Mesenchymal stem cell of the bone marrow (primary cell): ENCODE measurements around a stretch of chr20.

DNA sequence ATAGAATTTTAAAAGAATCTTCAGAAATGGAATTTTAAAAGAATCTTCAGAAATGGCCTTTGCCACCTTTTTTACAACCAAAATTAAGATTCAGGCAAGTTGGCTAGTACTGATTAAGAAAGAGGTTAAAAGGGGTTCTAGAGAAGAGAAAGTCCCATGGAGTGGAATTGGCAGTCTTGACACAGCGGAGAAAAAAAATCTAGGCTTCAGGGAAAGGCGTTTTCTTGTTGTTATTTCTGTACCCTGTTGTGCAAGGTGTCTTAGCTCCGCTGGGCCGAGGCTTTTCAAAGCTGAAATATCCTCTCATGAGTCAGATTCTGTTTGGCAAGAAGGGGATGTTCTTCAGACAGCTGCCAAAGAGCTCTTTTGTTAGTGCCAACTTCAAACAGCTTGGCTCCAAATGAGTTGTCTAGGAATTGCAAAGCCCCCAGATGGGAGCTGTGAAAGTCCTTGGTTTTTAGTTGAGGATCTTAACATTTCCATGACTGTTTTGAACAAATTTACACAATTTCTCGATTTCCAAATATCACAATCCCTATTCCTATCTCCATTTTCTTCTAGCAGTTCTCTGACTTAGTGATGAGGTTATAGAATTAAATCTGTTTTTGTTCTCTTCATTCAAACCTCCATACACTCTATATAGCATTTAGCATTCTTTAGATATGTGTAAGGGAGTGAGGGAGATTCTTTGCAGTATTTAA, 2.3 kb downstream of the CRLS1 start:
- CAGE, long polyA plus RNA: no peak

GRCh38 chr20:6024745-6025577, 19.0 kb downstream of the CRLS1 start:
- CAGE, long polyA plus RNA: no peak

DNA sequence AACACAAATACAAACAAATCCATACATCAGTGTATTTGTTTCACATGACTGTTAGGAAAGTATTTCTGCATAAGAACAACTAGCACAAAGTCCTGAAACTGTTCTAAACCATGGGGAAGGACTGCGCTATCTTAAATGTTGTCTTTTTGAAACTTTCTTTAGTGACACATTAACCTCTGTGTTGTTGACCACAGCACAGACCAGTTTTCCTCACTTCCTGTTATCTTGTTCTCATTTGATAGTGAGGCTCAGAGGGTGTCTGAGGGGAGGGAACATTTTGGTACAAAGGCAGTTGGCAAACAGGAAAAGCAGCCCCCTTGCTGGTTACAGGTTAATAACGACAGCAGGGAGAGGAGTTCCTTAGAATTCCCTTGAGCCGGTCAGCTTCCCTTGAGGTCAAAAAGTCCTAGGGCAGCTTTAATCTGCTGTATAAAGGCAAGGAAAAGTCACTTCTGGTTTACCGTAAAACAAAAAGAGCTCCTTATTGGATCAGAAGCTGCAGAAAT, 143.5 kb upstream of the BMP2 start:
- CAGE, long polyA plus RNA: no peak

DNA sequence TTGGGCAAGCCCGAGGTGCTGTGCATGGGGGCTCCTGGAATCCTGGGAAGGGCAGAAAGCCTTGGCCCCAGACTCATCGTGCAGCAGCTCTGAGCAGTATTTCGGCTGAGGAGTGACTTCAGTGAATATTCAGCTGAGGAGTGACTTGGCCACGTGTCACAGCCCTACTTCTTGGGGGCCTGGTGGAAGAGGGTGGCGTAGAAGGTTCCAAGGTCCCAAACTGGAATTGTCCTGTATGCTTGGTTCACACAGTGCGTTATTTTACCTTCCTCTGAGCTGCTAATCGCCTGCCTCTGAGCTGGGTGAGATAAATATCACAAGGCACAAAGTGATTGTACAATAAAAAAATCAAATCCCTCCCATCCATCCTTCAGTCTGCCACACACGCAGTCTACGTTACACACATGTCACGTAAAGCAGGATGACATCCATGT, 961 bp upstream of the BMP2 start:
- CAGE, long polyA plus RNA: no peak

- CAGE, long polyA plus RNA: no peak
Measured at GRCh38 chr20:6770901-6771500, 3.5 kb downstream of the BMP2 start.

GRCh38 chr20:7736221-7736734, 204.0 kb downstream of the HAO1 start:
- CAGE, long polyA plus RNA: no peak

- CAGE, long polyA plus RNA: no peak
Measured at GRCh38 chr20:7980138-7981025, 39.2 kb downstream of the TMX4 start.

DNA sequence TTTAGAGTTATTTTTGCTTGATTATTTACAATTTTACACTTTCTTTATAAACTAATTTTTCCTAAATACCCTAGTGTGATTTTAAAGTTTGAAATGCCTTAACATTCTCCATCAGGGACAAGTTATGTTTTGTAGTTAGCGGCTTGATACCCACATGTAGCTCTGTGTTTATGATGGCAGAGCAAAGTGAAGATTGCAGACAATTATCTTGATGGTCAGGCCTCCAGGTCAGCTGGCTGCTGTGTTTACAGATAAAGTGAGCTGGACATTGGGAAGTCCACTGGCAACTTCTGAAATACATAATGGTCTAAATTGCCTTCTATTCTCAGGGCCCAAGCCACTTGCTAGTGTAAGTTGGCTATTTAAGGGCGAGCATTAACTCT, 58.3 kb downstream of the PLCB1 start:
- CAGE, long polyA plus RNA: no peak

GRCh38 chr20:8600267-8600985, 468.4 kb downstream of the PLCB1 start:
- CAGE, long polyA plus RNA: no peak

DNA sequence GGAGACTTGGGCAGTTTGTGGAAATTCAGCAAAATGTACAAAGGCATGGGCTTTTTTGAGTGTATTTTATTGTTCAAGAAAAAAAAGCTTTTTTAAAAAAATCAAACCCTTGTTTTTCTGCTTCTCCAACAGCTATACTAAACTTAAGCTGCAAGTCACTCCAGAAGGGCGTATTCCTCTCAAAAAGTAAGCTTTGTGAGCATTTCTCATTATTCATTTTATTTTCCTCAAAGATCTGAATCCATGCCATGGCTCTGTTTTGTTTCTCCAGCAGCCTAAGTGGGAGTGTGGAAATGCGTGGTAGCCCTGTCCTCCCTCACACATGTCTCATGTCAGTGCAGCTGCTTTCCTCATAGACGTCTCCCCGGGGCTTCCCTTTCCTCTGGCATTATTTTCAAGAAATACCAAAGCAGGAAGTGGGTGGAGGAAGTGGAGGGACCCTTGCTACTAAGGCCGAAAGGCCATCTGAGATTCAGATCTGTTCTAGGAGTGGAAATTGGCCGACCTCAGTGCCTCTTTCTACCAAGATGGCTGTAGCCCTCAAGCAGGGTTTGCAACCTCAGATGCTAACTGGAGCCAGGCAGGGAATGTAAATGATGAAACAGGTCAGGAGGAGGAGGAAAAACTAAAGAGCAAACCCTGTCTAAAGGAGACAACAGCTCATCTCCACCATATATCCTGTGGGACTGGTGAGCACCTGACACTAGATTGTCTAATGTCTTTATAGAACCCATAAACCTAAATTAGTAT, 420.9 kb upstream of the PLCB4 start:
- CAGE, long polyA plus RNA: no peak

DNA sequence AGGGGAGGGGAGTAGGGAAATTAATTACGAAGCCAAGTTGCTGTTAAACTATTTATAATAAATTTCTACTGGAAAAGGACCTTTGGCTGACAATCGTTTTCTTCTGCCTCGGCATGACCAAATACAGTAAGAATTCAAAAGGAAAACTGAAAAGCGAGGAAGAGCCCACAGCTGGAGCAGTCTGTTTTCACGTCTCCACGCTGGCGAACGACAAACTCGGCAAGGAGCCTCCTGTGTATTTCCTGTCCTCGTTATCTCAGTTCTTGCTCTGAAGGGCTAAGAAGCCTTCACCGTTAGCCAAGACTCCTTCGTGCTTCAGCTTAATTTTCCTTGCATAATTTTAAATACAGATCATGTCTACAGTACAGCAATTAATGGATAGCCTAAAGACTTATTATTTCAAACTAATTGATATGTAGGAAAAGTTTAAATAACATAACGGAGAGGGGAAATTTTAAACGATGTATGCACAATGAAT, 214.3 kb upstream of the PLCB4 start:
- CAGE, long polyA plus RNA: no peak

GRCh38 chr20:8901359-8901832, 167.5 kb upstream of the PLCB4 start:
- CAGE, long polyA plus RNA: no peak

- CAGE, long polyA plus RNA: no peak
Measured at GRCh38 chr20:9301580-9302338, 212.6 kb upstream of the LAMP5 start.

- CAGE, long polyA plus RNA: no peak
Measured at GRCh38 chr20:10249900-10250358, 31.3 kb downstream of the SNAP25 start.

DNA sequence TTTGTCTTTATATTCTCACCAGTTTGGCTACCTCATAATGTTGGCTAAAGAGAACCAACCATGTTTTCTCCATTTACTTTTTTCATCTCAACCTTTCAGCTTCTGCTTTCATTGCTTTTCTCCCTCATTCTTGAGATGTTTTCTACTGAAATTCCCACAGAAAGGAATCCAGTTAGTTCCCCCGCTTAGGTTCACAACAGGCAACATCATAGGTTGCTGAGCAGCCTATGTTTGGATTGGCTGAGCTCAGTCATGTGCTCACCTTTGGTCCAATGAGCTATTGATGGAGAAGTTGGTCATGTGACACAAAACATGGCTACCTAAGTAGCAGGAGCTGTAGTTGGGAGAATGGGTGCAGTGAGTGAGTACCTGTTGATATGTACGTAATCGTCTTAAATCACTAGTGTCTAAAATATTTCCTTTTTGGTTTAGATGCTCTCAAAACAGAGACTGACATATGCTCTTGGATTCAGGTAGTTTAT, 100.0 kb downstream of the SNAP25 start:
- CAGE, long polyA plus RNA: no peak

GRCh38 chr20:10370103-10370812, 63.8 kb downstream of the MKKS start:
- CAGE, long polyA plus RNA: no peak

DNA sequence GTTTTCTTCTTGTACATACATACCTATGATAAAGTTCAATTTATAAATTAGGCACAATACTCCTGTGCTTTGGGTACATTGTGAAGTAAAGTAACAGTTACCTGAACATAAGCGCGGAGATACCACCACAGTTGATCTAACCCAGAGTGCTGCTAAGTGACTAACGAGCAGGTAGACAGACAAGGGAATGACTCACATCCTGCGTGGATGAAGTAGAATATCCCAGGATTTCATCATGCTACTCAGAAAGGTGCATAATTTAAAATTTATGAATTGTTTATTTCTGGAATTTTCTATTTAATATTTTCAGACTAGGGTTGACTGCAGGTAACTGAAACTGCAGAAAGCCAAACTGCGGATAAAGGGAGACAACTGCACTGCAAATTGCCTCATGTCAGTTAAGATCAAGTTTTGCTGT, 14.4 kb downstream of the MKKS start:
- CAGE, long polyA plus RNA: no peak

DNA sequence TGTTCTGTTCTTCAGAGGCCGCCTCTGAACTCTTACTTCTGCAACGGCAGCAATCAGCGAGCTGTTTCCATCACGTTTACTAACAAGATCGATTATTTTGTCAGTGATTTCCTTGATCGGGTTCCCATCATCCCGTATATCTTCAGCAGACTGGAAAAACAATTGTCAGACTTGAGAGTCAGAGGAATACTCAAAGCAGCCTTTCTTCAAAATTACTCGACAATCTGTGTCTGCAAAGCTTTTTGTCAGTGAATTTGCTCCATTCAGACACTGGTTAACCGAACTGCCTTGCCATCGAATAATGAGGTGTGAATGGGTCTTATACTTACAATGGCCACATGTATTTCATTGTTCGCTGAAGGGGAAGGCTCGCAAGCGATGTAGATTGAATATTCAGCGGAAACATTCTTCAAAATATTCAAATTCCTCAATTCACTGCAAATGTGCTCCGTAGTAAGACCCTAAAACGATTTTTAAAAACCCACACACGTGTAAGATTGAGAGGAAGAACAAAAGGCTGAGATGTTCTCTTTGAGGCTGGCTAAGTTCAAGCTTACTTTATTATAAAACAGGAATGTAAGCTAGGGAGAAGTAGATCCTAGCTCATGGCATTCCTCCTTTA, 32.9 kb downstream of the JAG1 start:
- CAGE, long polyA plus RNA: no peak

- CAGE, long polyA plus RNA: no peak
Measured at GRCh38 chr20:10711195-10711754, 37.5 kb upstream of the JAG1 start.

DNA sequence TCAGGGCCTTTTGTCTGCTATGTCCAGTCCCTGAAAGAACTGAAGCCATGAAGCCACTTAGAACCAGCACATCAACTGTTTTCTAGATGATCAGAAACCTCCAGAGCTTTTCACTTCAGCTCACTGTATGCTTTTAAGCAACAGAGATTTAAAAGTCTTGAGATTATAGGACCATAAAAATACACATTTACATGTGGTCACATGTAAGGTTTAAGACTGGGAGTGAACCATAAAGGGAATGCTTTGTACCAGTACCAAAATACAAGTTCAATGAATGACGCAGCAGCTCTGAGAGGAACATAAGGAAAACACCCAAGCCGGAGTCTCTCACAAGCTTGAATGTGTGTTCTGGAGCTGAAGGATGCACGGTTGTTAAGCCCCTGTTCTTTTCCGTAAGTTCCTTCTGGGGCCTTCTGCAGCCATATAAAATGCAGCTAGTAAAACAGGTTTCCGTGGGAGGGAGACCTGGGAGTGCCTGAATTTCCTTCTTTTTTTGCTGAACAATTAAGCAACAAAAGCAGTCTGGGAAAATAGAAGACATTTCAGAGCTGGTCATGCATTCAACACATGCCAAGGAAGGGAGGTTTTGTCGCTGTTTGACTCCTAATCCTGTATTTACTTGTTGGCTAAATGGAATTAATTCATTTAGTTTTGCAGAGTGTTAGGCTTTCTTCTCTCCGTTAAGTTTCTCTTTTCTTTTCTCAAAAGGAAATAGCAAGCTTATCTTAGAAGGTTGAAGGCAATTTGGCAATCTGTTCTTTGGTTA, 73.2 kb upstream of the JAG1 start:
- CAGE, long polyA plus RNA: no peak